PFSK-1 (cell line): ENCODE data around the genes ZNF714, ZNF729, ZNF681 and PLEKHF1.

GRCh38 chr19:19464404-19464770 lies 51.0 kb downstream of the TSSK6 start:
- RRBS = no CpG with 5 or more reads among the region's 7 CpGs

DNA sequence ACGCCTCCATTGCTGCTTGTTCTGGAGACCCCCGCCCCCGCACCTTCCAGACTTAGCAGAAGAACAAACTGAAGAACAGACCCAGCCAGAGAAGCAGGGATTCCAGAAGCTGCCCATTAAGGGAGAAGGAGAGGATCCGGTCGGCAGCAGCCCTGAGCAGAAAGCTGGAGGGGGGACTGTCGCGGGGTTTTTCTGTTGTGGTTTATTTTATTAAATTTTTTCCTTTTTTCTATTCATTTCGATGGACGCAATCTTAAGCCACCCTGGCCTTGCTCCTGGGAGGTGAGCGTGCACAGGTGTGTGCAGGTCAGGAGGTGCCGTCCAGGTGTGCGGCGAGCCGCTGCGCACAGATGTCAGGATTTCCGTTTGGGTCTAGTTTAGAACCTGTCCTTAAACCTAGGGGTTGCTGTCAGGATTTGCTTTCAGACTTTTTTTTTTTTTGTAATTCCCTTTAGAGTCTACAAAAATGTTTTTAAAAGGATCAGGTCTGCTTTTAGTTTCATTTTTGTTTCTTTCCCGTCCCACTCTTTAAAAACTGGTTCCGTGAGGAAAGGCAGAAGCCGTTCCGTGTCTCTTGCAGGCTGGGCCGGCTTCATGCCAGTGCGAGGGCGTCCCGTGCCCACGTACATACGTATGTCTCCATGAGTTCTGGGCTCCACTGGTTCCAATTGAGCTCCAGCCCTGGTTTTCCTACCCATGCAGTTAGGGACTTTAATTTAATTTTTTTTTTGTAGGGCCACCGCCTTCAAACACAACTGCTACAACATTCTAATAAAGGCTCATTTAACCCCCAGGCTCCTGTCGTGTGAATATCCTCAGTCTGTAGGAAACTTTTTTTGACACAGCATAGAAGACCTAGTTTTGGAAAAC lies 8.9 kb downstream of the TSSK6 start:
- RRBS = no CpG with 5 or more reads among the region's 28 CpGs

DNA sequence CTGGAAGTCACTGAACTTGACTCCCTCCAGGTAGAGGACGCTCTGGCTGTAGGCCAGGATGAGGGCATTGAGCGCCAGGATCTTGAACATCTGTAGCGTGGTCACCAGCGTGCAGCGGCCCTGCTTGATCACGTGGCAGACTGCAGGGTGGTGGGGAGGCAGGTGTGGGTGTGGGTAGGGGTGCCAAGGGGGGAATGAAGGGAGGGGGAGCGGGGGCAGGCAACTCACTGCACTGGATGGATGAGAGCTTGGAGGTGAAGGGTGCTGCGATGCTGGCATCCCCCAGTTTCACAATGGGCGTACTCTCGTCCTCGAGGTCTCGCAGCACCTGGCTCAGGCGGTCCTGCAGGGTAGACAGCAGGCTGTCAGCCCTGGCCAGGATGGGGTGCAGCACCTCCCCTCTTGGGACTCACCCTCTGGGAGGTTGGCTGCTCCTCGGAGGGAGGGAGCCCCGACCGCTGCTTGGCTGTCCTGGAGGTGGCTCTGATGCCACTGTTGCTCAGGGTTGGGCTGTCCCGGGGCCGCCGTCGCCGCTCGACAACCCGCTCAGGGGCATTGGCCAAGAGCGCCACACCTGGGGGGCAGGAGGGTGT lies 3.8 kb upstream of the GMIP start:
- RRBS = 97% methylated on average over 8 of the region's 24 CpGs

DNA sequence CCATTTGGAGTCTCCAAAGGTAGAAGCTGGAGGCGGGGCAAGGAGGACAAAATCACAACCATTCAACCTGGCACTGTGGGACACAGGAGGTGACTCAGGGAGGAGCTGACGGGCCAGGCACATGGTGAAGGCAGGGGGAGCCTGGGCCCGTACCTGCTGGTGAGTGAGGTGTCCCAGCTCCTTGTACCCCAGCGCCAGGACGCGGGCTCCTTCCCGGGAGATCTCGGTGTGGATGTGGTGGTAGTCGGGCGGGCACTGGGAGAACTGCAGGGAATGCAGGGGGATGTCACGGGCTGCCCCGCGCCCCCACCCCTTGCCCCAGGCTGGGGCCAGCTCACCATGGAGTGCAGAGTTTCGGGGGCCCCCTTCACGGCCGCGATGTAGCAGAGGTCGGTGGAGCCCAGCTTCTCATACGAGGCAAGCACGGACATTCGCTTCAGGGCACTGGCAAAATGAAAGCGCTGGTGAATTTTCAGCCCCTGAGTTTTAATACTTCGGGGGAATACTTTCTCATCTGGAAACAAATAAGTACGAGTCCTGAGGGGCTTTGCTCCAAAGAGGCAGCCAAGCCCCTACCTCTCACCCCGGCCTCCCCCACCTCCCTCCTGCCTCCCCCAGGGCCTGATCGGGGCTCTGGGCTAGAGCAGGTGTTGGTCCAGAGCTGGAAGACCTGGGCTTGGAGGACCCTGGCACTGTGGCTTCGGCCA lies 9.7 kb downstream of the ATP13A1 start:
- RRBS = no CpG with 5 or more reads among the region's 27 CpGs

GRCh38 chr19:20615964-20616341 lies 45.4 kb downstream of the ZNF626 start:
- RRBS = no CpG with 5 or more reads among the region's 2 CpGs

GRCh38 chr19:21081833-21082926 lies at the start of gene ZNF714:
Gene ZNF714, plus strand, starts transcription at chr19:21082203.
- RRBS = 2% methylated on average over 7 of the region's 38 CpGs

DNA sequence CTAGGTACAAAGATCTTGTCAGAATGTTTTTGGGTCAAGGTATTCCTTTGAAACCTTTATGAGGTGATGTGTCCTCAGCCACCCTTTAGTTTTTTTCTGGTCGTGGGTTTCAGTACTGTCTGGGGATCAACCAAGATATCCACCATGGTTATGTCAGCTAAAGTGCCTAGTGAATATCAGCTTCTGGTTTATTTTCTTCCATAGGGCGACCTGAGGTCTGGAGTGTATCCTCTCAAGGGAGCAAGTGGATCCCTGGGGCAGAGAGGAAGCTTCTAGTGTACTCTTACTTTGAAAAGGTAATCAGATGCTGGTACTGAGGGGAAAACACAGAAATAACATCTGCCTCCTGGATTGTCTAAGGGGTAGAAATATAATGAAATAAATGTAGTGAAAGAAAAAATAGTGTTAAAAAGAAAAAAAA lies 1.8 kb downstream of the ZNF714 start:
- RRBS = no CpG with 5 or more reads among the region's 2 CpGs

DNA sequence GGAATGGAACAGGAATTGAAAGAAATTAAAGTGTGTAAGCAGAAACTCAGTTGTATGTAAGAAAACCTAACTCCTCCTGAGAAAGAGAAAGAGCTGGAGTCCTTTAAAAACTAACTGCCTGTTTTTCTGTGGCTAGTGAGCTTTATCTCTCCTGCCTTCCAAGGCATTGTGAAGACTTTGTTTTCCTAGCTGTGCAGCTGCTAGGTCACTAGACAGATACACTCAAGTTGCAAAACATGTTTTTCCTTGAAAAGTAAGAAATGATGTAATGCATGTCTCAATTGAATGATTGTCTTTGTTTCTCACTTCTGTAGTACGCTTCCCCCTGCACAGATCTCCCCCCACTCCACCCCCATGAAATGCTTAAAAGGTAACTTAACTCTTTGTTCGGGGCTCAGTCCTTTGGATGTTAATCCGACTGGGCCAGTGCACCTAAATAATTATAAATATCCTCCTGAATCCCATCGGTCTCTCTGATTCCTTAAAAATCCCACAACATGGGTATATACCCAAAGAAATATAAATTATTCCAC lies 65.4 kb downstream of the ZNF708 start:
- RRBS = no CpG with 5 or more reads among the region's 4 CpGs

DNA sequence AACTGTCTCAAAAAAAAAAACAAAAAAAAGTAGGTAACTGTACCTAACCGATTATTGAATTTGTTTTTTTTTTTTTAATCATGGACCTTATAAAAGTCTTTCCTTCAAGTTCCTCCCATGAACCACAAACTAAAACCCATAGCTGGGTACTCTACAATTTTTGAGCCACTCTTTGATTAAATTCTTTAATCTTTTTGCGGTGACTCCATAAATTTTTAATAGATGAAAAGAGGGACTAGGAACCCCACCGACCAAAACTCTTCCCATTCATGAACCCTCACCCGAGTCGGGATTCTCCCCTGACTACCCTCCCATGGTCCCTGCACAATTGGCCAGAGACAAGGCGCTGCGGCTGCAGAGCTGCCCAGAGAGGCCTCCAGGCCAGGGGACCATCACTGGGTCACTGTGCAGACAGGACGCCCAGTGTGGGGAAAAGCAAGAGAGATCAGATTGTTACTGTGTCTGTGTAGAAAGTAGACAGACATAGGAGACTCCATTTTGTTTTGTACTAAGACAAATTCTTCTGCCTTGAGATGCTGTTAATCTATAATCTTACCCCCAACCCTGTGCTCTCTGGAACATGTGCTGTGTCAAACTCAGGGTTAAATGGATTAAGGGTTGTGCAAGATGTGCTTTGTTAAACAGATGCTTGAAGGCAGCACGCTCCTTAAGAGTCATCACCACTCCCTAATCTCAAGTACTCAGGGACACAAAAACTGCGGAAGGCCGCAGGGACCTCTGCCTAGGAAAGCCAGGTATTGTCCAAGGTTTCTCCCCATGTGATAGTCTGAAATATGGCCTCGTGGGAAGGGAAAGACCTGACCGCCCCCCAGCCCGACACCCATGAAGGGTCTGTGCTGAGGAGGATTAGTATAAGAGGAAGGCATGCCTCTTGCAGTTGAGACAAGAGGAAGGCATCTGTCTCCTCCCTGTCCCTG lies 62.4 kb downstream of the ZNF429 start:
- RRBS = no CpG with 5 or more reads among the region's 14 CpGs

GRCh38 chr19:22286172-22286493 lies at the start of gene ZNF729:
Gene ZNF729, plus strand, starts transcription at chr19:22286441.
- RRBS = no CpG with 5 or more reads among the region's 16 CpGs

DNA sequence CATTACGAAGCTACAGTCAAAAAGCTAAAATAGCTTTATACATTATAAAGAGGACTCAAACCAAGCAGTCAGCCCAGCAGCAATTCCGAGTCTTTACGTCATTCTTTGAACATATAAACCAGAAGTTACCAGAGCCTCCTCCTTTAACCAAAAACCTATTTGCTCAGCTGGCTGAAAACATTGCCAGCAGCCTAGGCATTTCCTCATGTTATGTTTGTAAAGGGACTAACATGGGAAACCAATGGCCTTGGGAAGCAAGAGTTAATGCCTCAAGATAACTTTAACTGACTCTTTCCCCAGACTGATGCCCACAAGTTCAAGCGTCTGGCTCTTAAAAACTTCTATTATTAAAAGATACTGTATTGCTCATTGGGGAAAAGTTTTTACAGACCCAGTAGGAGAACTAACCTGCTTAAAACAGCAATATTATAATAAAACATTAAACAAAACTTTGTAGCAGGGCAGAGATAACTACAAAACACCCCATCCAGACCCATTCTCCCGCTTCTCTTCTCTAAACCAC lies 104.0 kb upstream of the ZNF492 start:
- RRBS = no CpG with 5 or more reads among the region's 5 CpGs

GRCh38 chr19:23070234-23070668 lies 46.6 kb upstream of the ZNF730 start:
- RRBS = no CpG with 5 or more reads among the region's 19 CpGs

- RRBS = 7% methylated on average over 14 of the region's 45 CpGs
These were observed at the start of gene ZNF681 for GRCh38 chr19:23757982-23759217. Gene ZNF681, minus strand, starts transcription at chr19:23758891.

- RRBS = no CpG with 5 or more reads among the region's 11 CpGs
These were observed 68.2 kb upstream of the ZNF254 start for GRCh38 chr19:24018653-24019264.

- RRBS = no CpG with 5 or more reads among the region's 16 CpGs
These were observed 223.8 kb downstream of the UQCRFS1 start for GRCh38 chr19:28989088-28989546.

- RRBS = no CpG with 5 or more reads among the region's 5 CpGs
These were observed 113.7 kb downstream of the UQCRFS1 start for GRCh38 chr19:29099222-29099602.

DNA sequence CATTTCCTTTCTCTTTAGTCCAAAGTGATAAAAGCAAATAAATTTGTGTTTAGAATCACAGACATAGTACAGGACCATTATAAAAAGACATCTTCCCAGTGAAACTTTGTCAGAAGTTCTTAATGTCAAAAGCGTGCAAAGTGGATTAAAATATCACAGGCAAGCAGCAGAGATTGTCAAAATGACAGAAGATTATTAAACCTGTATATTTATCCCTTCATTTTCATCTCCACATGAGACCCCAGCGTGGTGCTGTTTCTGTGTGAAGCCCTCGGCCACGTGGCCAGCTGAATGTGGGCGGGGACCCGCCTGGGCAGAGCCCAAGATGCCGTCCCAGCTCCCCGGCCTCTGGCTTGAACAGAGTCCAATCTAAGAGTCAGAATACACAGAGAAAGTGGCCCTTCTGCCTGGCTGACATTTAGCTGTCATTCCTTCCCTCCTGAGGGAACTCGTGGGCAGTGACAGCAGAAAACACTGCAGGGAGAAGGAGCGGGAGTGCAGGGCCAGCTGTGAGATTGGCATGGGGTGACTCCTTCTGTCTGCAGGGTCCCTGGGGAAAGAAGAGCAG lies 34.9 kb upstream of the UQCRFS1 start:
- RRBS = no CpG with 5 or more reads among the region's 10 CpGs

GRCh38 chr19:29664567-29665777 lies at the start of gene PLEKHF1:
Gene PLEKHF1, plus strand, starts transcription at chr19:29665461.
- RRBS = 1% methylated on average over 57 of the region's 99 CpGs

DNA sequence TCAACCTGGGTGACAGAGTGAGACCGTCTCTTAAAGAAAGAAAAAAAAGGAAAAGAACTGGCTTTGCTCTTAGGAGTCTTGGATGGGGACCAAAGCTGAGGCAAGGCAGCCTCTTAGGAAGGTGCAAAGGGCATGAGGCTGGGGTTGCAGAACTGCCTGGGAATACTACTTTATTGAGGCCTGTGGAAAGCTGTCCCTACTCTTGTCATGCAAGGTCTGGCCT lies 870 bp upstream of the C19orf12 start:
- RRBS = no CpG with 5 or more reads among the region's 1 CpG